Skeletal muscle cell (primary cell): ENCODE data around the gene MAP9.

DNA sequence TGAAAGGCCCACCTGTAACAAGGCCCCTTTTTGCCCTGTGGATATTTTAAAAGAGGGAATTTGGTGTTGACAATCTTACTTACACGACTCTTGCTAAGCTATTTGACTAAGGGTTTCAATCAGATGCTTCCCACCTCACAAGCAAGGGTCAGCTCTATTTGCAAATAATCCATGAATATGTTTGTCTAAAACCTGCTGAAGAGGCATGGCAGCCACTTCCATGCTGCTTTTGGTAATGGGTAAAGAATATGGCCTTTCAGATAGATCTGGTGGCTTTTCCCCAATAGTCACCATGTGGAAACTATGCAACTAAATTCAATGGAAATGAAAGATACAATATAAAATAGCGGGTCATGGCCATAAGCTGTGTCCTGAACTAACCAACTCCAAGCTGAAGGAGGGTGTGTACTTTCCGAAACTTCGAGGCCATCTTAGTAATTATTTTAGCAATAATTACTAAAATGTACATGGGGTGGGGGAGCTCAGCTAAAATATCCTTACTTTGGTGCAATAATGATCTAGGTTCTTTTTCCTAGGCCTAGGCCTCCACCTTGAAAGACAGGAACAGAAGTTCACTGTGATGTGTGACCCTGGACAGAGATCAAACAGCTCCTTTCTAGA lies 92.7 kb downstream of the GATB start:
- RRBS, result no CpG with 5 or more reads among the region's 4 CpGs

GRCh38 chr4:151683208-151683762 lies 77.5 kb downstream of the GATB start:
- RRBS, result 93% methylated on average over 1 of the region's 8 CpGs

- RRBS, result no CpG with 5 or more reads among the region's 2 CpGs
Observed at GRCh38 chr4:152412348-152412774, 123.5 kb downstream of the FBXW7 start.

GRCh38 chr4:152531103-152531985 lies 4.5 kb downstream of the FBXW7 start:
- RRBS, result no CpG with 5 or more reads among the region's 4 CpGs

DNA sequence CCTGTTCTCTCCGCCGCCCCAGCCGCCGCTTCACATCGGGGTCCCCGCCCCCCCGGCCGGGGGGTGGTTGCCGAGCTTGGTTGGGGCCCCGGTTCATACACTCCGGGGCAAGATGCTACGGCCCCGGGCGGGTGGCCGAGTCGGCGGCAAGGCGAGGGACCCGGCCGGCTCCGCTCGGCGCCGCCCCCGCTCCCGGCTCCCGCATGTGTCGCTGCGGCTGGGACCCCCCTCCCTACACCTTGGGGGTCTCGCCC lies 525 bp downstream of the FBXW7 start:
- RRBS, result 1% methylated on average over 7 of the region's 30 CpGs

GRCh38 chr4:152540234-152540738 lies 4.4 kb upstream of the FBXW7 start:
- RRBS, result no CpG with 5 or more reads among the region's 5 CpGs

- RRBS, result no CpG with 5 or more reads among the region's 5 CpGs
Observed at GRCh38 chr4:152678361-152679179, 1.2 kb downstream of the TMEM154 start.

- RRBS, result no CpG with 5 or more reads among the region's 17 CpGs
Observed at GRCh38 chr4:152935011-152935645, 995 bp upstream of the FHDC1 start.

- RRBS, result no CpG with 5 or more reads among the region's 5 CpGs
Observed at GRCh38 chr4:153204048-153204334, 252 bp upstream of the TRIM2 start.

DNA sequence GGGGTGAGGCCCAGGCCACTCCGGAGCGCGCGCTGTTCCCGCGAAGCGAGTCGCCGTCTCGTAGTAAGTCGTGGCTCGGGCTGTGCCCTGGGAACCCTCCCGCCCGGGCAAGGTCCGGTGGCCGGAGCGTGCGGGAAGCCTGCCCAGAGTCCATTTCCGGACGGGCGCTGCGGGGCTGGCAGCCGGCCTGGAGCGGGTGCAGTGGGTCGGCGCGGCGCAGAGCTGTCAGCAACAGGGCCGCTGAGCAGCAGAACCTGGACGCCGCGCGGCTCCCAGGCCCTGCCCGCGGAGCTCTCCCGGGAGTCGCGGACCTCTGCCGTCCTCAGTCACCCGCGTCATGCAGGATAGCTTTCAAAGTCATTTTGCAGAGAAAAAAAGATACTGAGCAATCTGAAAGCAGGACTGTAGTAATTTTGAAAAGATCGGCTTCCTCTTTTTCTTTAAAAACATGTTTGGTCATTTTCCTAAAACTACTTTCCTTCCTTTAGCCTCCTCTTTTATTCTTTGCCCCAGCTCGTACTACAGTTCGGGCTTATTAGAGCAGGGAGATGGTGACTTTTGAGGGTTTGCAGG lies 18.8 kb downstream of the TRIM2 start:
- RRBS, result under 1% methylated on average over 12 of the region's 44 CpGs

DNA sequence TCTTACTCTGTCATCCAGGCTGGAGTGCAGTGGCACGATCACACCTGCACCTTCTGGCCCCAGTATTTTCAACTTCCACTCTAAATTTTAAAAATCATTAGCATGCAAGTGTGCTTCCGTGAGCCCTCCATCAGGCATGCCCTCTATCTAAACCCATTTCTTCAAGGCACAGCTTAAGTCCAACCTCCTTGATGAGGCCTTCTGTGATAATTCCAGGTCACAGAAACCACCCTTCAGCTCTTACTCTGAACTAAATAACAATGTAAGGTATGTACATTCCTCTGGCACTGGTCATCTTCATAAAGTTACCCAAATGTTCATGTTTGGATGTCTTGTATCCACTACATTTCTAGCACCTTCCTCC lies 38.7 kb upstream of the TMEM131L start:
- RRBS, result no CpG with 5 or more reads among the region's 2 CpGs

DNA sequence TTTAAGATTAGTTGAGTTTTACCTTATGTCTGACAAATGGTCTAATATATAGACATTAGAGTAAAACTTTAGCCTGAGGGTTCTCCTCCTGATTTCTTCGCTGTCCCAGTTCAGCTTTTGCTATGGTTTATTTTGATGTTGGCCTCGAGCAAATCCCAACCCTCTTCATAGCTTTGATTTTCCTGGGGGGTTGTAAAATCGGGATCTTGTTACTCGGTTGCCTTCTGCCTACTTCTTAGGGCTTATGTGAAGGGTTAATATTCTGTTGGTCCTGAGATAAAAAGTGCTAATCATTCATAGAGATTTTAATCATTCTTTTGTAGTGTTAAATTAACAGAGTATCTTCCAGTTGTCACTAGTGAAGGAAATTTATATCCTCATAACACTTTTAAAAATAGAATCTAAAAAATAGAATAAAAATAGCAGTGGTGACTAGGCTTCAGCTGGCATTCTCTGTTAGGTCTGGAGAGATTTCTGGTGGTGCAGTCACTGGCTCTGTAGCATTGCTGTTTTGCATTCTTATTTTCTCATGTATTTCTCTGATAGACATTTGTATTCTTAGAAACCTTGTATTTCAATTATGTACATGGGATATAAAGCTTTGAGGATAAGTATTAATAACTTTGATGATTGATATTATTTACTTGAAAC lies 87.5 kb downstream of the TMEM131L start:
- RRBS, result no CpG with 5 or more reads among the region's 4 CpGs

GRCh38 chr4:153701488-153702777 lies 17.9 kb downstream of the TLR2 start:
- RRBS, result no CpG with 5 or more reads among the region's 9 CpGs

- RRBS, result 9% methylated on average over 13 of the region's 36 CpGs
Observed at GRCh38 chr4:153792221-153792778, 3.4 kb upstream of the SFRP2 start.

GRCh38 chr4:154043750-154044294 lies 254.9 kb upstream of the SFRP2 start:
- RRBS, result no CpG with 5 or more reads among the region's 3 CpGs

DNA sequence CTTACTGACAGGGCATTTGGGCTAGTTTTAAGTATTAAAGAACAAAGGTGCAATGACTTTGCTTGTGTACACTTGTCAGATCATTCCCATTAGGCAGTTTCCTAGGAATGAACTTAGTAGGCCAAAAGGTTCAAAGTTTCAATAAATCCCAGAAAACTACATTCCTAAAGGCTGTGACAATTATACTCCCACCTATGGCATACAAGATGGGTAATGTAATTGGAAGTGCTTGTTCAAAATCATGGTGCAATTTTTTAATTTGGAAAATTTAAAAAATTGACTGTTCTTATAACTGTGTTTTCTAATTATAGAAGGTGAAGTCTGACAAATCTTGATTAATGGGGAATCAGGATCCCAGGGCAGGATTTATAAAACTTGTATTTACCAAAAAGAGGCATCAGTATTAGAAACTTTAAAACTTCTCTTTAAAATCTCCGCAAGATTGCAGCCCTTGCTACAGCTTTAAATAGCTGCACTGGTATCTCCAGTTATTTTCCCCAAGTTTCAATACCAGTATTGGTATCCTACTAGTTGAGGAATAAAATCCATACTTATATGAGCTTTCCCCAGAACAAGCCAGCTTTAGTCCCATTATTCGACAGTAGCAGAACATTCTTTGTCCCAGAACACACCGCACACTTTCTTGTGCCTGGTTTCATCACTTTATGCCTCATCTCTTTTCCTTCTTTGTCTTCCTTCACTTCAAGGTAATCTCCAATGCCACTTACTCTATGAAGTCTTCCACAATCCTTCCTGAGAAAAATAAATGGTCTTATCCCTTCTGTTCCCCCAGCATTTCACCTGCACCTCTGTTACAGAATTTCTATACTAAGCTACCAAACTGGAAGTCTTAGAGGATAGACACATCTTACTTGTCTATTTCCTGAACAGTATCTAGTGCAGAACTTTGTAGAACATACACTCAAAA lies 14.6 kb downstream of the PLRG1 start:
- RRBS, result no CpG with 5 or more reads among the region's 3 CpGs

GRCh38 chr4:154615508-154615870 lies 3.0 kb upstream of the FGG start:
- RRBS, result no CpG with 5 or more reads among the region's 3 CpGs

- RRBS, result no CpG with 5 or more reads among the region's 3 CpGs
Observed at GRCh38 chr4:155368613-155368897, 8.2 kb downstream of the MAP9 start.

- RRBS, result under 1% methylated on average over 12 of the region's 75 CpGs
Observed at GRCh38 chr4:155376184-155377446, at the start of gene MAP9. MAP9 (minus strand) TSS chr4:155376965.